Left lobe of liver (tissue), 1 donor: ENCODE measurements around a stretch of chr17.

DNA sequence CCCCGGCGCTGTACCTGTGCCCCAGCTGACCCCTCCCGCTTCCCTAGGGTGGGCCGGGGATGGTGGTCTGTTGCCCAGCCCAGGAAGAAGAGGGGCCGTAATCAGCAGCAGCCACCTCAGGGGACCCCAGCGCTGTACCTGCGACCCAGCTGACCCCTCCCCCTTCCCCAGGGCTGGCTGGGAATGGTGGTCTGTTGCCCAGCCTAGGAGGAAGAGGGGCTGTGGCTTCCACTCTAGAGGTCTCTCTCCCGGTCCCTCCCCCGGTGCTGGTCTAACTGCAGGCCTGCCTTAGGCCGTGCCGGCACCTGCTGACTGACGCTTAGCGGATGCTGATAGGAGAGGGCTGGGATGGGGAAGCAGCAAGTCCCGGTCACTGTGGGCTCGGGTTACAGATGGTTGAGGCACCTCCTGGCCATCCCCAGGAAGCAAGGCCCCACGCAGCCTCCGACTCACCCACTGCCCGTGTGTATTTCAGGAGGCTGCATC is 138.1 kb downstream of the SEPTIN9 start:
- PRO-cap = no peak

DNA sequence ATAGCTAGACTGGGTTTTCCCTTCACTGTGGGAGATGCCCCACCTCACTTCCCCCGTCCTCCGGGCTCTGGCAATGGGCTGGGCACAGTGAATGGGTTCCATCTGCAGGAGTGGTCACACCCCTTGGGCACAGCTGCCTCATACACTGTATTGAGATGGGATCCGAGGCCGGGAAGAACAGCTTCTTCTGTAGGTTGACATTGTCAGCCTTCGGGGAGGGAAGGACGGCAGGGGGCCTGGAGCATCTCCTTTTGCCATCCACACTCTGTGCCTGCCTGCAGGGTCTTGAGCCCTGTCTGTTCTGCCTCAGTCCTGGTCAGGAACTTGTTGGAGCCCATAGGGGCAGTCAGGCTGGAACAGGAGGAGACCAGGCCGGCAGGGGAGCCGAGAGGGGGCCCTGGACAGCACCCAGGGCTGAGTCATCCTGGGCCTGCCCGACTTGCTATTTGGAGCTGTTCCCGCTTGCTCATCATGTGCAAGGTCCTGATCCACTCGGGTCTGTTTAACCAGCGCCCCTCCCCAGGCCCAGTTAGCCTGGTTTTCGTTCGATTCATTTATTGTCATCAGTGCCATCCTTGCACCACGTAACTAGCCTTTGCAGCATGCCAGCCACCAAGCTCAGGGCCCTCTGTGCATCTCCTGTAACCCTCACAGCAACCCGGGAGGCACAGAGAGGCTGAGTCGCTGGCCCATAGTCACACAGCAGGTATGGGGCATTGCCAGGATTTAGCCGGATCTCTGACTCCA is 146.3 kb downstream of the SEPTIN9 start:
- PRO-cap = no peak

DNA sequence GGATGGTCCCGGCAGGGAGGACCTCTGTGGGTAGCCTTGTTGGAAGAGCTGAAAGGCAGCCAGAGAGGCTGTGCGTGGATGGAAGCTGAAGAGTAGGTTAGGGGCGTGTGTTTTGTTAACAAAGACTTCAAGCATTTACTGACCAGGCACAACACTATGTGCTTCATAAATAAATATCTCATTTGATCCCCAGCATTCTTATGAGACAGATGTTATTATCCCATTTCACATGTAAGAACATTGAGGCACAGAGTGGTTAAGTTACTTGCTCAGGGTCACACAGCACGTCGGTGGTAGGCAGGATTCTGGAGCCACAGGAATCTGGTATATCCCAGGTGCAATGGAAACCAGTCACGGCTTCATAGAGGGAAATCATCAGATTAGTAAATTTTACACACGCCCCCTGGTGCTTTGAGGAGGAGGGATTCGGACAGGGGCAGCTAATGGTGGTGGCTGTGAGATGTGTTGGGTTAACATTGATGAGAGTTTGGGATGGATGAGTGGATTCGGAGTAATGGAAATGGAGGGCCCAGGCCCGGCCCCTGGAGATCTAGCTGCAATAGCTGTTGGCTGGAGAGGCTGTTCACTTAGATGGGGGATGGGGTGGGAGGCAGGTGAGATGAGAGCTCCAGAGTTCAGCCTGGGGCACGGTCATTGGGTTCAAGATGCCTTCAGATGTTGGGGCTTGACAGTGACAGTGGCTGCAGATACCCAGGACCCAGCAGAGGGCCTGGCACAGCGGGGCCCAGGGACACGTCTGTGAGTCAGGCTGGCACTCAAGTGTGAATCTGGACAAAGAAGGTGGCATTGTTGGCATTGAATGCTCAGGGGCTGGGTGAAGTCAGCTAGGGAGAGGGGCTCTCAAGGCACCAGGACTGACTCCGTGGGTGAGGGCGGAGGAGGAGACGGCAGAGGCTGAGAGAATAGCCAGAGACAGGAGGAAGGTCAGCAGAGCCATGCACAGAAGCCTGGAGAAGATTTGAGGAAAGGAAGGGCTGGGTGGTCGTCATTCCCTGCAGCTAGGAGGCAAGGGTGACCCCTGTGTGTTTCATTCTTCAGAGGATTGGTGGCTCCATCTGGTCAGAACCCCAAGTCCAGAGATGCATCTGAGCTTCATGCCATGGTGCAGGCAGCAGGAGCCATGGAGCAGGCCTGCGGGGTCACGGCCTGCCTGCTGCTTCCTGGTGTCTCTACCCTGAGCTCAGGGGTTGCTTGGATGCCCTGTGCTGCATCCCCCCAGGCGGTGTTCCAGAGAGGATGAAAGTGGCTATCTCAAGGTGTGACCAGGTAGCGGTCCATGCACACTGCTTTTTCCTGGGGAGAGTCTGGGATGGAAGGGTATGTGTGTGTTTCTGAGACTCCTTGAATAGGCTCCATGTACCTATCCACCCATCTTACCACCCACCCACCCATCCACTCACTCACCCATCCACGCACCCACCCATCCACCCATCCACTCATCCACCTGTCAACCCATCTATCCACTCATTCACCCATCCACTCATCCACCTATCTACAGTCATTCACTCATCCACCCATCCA is 187.6 kb downstream of the SEPTIN9 start:
- PRO-cap = no peak

DNA sequence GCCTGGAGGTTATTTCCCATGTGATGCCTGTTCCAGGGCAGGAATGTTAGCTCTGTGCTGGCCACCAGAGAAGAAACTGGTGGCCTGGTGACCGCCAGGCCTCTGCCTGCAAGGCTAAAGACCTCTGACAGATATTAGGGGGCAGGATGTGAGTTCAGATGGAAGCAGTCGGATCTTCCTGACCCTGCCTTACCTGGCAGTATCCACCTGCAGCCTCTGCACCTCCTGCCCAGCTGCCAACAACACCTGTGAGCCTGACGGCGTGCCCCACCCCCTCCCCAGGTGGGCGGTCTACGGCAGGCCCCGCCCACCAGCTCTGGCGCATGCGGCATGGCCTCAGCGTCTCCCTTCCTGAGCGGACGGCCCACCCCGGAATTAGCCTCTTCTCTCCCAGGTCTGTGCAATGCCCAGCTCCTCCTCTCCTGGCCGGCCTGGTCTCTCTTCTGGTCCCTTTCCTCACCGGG is 266.9 kb downstream of the SEPTIN9 start:
- PRO-cap = no peak

DNA sequence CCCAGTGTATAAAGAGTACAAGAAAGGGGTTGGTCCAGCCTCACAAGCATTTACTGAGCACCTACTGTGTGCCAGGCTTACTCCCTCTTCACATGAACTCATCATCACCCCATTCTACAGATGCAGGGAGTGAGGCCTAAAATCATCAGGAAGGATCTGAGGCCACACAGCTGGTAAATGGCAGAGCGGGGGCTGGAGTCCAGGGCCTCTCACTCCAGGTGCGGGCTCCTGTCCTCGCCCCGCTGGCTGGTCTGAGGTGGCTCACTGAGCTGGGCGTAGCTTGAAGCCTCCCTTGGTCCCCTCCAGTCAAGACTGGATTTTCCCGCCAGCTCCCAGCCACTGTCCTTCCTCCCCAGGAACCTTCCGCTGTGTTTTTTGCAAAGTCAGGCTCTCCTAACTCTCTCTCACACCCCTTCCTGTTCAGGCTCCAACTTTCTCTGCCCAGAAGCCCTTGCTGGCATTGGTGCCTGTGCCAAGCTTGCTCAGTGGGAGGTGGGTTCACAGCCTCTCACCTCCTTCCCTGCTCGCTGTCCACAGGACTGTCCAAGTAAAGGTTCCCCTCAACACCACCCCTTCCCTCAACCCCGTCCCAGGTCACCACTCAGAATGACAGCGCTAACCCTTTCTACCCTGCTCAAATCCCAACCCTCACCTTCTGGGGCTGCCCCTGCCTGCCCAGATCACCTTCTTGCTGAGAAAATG is 319.7 kb downstream of the SEPTIN9 start:
- PRO-cap = no peak

DNA sequence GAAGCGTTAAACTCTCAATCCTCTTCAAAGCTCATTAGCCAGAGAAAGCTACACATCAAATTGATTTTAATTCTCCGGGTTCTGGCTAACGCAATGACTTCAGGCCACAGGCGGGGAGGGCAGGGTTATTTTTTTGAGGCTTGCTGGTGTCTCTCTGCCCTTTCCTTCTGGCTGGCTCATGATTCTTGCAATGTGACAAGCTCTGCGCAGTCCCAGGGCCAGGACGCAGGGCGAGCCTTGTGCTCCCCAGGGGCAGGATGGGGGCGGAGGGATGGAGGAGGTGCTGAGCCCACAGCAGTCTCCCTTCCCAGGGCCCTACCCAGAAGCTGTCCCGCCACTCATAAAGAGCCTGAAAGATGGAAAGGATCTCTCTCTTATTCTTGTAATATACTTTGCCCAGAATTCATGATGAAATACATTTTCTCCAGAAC is 320.2 kb downstream of the SEPTIN9 start:
- PRO-cap = no peak

DNA sequence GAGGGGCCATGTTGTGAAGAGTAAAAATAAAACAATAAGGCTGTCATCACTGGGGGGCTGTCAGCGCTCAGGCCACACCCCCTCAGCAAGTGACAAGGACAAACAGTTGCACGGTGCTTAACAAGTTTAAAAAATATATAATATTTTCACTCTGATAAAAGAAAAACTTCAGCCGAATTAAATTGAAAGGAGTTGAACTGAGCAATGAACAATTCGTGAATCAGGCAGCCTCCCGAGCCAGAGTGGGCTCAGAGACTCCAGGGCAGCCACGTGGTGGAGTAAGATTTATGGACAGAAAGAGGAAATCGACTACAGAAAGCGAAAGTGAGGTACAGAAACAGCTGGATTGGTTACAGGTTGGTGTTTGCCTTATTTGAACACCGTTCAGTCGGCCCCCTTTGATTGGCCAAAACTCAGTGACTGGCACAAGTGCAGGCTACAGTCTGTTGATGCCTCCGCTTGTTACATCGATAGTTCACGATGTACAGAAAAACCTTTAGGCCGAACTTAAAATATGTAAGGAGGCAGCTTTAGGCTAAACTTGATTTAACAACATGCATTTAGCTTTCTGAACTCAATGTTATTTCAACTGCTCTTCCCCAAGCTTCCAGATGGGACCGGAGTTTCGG is 328.8 kb downstream of the SEPTIN9 start:
- PRO-cap = no peak

DNA sequence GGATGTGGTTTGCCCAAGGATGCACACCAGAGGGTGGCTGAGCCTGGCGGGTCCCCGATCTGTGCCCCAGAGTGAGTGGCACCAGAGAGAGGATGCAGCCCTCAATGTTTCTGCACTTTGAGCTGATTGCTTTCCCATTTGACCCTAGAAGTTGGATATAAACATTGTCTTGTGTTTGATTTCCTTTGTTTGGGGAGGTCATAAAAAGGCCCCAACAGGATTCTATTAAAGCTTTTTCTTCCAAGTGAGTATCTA is 329.3 kb downstream of the SEPTIN9 start:
- PRO-cap = no peak

DNA sequence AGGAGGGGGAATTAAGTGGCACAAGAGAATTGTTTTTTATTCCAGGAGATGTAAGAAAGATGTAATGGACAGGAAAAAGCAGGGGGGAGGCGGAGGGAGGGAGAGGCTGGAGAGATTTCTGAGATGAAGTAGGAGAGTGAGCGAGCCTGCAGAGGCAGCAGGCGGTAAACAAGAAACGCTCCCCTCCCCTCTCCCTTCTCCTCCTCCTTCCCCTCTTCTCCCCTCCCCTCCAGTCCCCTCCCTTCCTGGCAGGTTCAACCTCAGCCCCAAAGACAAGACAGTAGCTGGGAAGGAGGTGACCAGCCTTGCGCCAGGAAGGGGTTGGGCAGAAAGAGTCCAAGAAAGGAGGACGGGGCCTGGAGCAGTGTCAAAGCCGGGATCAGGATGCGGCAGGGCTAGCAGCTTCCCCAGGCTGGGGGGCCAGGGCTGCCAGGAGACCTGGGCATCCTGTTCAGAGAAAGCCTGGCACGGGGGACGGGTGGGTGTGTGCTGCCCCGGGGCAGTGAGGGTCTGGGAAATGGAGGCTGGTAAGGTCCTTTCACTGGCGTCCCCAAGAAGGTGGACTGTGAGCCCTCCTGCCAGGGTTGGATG is 261.7 kb upstream of the TNRC6C start:
- PRO-cap = no peak

- PRO-cap = no peak
These were observed 174.0 kb upstream of the TNRC6C start for GRCh38 chr17:77784539-77784795.

GRCh38 chr17:77839580-77840439 is 118.7 kb upstream of the TNRC6C start:
- PRO-cap = no peak

DNA sequence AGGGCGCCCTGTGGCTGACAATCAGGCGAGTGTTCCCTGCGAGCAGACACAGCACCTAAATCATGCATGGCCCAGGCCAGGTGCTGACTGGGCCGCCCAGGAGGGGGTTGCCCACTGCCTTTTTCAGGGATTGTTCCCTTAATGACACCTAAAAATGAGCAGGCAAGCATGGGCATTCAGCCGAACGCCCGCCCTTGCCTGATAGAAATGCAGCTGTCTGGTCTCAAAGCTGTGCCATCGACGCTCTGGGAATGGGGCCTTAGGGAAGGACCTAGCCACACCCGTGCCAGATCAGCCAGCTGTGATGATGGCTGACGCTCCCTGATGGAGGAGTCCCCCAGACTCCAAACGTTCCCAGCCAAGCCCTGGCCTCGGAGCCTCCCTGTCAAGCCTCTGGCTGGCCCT is 105.5 kb upstream of the TNRC6C start:
- PRO-cap = no peak

- PRO-cap = no peak
These were observed 77.7 kb upstream of the TNRC6C start for GRCh38 chr17:77880849-77881193.

DNA sequence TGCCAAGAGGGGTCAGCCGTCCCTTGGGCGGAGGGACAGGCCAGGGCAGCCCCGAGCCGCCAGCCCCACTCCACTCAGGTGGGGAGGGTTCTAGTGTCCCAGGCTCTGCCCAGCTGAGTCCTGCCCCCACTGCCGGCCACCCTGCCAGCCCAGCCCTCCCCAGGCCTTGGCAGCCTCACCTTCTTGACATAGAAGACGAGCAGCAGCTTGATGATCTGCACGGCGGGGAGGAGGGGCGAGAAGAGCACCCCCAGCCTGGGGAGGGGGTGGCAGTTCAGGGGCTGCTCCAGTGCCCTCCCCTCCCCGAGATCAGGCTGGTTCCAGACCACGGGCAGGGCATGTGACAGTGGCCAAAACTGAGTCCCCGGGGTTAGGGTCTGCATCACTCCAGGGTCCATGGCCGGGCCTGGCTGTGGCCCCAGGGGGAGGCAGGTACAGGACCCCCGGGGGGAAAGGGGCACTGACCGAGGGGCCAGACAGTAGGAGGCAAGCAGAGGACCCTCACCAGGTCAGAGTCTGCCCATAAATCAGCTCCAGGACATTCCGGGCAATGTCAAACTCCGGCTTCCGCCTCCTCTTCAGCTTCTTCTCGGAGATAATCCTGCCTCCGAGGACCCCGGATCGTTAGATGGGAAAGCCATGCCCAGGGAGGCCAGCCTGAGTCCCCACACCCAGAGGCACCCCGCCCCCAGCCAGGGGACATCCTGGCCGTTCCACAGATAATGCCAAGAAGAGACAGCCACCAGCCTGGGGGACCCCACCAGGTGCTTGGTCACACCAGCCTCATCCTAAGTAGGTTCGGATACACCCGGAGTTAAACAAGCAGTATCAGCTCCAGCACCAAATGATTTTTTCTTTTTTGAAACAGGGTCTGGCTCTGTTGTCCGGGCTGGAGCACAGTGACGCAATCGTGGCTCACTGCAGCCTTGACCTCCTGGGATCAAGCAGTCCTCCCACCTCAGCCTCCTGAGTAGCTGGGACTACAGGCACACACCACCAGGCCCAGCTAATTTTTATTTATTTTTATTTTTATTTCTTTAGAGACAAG is 9.4 kb downstream of the TMC6 start:
- PRO-cap = no peak

- PRO-cap = bidirectional peak, plus-strand start at chr17:78127464, minus-strand start at chr17:78127340
These were observed 1.3 kb downstream of the TMC6 start for GRCh38 chr17:78126833-78128093.

DNA sequence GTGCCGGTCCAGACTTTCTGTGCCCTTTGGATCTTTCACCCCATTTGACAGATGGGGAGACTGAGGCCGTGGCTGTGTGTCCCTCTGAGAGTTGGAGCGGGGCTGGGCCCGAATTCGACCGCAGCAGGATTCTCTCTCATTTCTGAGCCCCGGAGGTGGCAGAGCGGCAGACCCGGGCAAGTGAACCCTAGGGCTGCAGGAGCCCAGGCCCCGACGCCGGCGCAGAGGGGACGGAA is 577 bp downstream of the TMC8 start:
- PRO-cap = no peak

DNA sequence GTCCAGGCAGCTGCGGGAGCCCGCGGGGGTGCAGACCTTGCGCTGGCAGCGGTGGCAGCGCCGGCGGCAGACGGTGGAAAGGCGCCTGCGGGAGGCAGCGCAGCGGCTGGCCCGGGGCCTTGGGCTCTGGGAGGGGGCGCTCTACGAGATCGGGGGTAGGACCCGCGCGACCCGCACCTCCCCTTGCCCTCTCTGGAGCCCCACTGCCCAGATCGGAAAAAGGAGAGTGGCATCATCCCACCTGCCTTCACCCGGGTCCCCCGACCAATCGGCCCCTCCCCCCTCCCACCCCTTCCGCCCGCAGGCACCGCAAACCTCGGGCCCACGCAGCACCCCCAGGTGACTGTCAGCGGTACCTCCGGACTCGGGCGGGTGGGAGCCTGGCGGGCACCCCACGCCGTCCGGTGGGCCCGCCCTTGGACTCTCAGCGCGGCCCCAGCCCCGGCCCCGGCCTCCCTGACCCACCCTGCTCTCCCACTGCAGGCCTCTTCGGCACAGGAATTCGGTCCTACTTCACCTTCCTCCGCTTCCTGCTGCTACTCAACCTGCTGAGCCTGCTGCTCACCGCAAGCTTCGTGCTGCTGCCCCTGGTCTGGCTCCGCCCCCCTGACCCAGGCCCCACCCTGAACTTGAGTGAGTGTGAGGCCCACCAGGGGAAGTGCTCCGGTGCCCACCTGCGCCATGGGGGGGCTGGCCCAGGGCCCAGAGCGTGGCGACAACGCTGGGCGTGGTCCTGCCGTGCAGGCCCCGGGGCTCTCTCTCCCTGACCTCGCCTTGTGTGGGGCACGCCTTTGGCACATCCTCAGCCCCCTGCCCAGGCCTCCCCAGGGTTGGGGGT is 1.5 kb downstream of the TMC8 start:
- PRO-cap = no peak

GRCh38 chr17:78145102-78145997 is 835 bp upstream of the C17orf99 start:
- PRO-cap = no peak

DNA sequence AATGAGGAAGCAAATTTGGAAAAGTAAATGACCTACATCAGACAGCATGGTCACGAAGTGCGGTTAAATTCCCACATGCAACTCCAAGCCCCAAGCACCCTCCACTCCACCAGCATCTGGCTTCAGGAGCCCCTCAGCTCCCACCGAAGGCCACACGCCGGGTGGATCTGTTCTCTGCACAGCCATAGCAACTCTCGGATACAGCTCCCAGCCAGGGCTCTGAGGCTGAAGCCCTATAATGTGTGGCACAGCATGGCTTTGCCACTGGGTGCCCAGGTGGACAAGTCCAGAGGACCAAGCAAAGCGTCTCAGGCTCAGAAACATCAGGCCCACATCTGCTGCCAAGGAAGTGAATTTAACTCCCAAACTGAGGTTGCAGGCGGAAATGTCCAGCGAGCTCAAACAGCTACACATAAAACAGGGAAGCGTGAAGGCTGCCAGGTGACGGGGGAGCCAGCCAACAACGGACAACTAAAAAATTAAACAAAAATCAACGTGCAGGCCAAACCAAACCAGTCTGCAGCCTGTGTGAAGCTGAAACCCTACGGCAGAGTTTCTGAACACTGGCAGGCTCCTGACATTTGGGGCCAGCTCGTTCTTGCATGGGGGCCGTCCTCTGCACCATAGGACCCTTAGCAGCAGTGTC is 2.6 kb downstream of the TK1 start:
- PRO-cap = unidirectional peak, plus-strand start at position 515 of the sequence

DNA sequence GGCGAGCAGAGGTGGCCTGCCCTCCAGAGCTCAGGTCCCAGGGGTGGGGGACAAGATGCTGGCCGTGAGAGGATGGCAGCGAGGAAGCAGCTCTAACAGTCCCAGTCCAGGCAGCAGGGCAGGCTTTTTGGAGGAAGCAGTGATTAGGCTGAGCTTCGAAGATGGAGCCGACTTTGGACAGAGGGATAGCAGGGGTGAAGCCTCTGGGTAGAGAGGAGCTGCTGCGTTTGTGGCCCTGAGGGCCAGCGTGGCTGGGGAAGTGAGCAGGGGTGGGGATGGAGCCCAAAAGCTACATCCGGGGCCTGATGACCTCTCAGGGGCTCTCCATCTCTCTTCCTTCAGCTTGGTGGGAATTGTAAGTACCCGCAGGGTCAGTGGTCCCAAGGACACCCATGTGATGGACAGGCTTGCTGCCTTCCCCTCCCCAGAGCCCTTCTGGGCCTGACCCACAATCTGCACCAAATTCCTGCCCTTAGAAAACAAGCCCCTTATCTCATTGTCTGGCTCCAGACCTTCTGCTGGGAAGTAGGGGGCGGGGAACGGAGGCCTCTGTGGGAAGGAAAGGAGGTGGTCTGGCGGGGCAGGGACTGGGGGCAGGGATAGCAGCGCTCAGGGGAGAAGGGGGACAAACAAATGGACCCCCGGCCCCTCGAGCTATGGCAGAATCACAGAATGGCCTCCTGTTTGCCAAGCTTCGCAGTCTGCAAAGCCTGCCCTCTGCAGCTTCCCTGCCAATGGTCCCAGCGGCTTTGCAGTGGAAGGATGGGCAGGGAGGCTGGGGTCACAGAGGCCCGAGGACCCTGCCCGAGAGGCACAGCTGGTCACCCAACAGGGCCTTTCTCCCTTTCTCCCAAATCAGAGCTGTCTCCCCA is 25.2 kb downstream of the TMEM235 start:
- PRO-cap = no peak